ENCODE data around the gene HDLBP.

- RRBS, result no CpG with 5 or more reads among the region's 8 CpGs
These were observed 1.0 kb upstream of the MTERF4 start for GRCh38 chr2:241102994-241103616.

DNA sequence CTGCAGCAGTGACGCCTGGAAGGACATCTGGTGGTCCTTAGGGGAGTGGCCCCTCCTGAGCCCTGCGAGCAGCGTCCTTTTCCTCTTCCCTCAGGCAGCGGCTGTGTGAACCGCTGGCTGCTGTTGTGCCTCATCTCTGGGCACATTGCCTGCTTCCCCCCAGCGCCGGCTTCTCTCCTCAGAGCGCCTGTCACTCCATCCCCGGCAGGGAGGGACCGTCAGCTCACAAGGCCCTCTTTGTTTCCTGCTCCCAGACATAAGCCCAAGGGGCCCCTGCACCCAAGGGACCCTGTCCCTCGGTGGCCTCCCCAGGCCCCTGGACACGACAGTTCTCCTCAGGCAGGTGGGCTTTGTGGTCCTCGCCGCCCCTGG is 35.7 kb downstream of the ANO7 start:
- RRBS, result 80% methylated on average over 2 of the region's 14 CpGs

- RRBS, result no CpG with 5 or more reads among the region's 17 CpGs
These were observed 41.6 kb downstream of the ANO7 start for GRCh38 chr2:241230024-241230524.

GRCh38 chr2:241315597-241315826 is at the start of gene HDLBP:
HDLBP (minus strand) TSS chr2:241315672.
- RRBS, result no CpG with 5 or more reads among the region's 17 CpGs

- RRBS, result no CpG with 5 or more reads among the region's 2 CpGs
These were observed 15.8 kb downstream of the SEPTIN2 start for GRCh38 chr2:241331625-241331900.

GRCh38 chr2:241491767-241492335 is 16.5 kb downstream of the STK25 start:
- RRBS, result no CpG with 5 or more reads among the region's 9 CpGs

- RRBS, result no CpG with 5 or more reads among the region's 15 CpGs
These were observed 8.4 kb downstream of the STK25 start for GRCh38 chr2:241499814-241500512.

DNA sequence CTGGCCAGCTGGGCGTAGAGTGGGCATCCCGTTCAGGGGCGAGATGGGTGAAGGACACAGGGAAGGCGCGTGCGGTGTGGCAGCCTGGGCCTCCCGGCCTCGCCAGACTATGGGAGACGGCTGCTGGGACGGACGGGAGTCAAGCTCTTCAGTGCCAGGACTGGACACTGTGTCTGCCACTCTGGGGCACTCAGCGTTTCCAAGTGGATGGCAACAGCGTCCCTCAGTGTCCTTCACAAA is 16.4 kb upstream of the BOK start:
- RRBS, result 85% methylated on average over 4 of the region's 13 CpGs

GRCh38 chr2:241617261-241618383 is 19.3 kb downstream of the THAP4 start:
- RRBS, result no CpG with 5 or more reads among the region's 17 CpGs

GRCh38 chr2:241661541-241662184 is 24.2 kb downstream of the ATG4B start:
- RRBS, result no CpG with 5 or more reads among the region's 8 CpGs

DNA sequence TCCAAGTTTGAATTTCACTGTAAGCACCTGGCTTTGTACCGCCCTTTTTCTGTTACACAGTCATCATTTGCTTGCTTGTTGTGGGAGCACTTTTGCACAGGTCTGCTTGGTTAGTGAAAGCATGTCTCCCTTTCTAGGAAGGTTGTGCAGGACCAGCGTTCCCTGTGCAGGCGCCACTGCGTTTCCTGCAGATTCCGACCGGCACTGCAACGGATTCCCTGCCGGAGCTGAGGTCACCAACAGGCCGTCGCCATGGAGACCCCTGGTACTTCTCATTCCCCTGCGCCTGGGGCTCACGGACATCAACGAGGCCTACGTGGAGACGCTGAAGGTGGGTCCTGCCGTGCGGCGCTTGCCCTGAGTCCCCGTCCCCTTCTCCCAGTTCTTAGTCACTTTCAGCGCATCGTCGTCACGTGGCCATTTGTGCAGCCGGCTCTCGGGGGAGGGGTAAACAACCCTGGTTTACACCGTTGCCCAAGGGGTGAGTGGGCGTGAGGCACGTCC is 20.1 kb downstream of the DTYMK start:
- RRBS, result no CpG with 5 or more reads among the region's 28 CpGs

DNA sequence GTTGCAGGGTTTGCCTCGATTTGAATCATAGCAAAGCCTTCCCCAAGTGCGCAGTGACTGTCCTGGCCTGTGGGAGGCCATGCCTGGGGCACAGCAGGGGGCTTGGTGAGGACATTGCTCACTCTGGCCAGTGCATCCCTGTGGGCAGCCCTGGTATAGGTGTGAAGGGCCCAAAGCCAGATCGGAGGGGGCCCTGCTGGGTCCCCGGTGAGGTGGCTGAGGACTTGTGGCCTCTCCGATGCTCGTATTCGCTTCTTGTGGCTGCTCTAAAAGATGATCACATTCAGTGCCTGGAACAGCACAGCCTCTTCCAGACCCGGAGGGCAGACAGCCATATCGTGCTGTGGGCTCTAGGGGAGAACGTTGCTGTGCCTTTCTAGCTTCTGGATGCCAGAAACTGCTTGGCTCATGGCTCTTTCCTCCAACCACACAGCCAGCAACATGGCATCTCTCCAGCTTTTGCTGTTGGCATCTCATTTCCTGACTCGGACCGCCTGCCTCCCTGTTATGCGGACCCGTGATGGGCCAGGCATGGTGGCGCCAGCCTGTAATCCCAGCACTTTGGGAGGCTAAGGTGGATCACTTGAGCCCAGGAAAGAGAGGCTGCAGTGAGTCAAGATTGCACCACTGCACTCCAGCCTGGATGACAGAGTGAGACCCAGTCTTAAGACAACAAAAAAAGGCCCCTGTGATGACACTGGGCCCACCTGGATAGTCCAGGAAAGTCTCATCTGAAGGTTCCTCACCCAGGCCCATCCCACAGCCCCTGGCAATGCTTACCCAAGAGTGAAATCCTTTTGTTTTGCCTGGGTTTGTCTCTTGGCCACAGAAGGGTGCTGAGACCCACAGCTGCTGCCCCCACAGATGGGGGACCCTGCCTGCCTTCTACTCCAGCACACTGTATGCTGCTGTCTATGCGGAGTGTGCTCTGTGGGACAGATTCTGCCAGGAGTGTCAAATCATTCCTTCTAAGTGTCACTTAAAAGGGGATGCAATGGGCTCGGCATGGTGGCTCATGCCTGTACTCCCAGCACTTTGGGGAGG is 12.1 kb downstream of the DTYMK start:
- RRBS, result 100% methylated on average over 3 of the region's 17 CpGs

DNA sequence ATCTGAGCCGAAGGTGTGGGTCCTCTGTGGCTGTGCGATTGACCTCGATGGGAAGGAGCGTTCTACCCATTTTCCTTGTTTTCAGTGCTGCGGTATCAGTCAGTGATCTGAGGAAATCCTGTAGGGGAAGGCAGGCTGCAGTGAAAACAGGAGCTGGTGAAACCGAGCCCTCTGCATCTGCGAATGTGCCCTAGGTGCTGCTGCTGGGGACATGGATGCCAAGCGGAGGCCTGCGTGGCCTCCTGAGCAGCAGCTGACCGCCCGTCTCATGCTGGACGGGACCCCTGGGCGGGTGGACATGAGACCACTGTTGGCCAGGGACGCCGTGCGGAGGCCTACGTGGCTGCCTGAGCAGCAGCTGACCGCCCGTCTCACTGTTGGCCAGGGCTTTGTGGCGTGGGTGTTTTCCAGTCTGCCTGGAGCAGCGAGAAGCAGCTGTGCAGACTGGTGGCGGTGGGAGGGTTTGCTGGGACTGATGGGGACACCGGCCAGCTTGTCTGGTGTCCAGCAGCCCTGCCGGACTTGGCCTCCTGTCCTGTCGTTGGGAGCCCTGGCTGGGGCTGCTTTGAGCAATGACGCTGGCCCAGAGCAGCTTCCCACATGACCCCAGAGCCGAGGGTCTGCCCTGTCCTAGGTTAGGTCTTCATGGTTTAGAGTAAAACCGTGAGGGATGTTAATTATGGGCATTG is 5.9 kb upstream of the D2HGDH start:
- RRBS, result no CpG with 5 or more reads among the region's 28 CpGs

DNA sequence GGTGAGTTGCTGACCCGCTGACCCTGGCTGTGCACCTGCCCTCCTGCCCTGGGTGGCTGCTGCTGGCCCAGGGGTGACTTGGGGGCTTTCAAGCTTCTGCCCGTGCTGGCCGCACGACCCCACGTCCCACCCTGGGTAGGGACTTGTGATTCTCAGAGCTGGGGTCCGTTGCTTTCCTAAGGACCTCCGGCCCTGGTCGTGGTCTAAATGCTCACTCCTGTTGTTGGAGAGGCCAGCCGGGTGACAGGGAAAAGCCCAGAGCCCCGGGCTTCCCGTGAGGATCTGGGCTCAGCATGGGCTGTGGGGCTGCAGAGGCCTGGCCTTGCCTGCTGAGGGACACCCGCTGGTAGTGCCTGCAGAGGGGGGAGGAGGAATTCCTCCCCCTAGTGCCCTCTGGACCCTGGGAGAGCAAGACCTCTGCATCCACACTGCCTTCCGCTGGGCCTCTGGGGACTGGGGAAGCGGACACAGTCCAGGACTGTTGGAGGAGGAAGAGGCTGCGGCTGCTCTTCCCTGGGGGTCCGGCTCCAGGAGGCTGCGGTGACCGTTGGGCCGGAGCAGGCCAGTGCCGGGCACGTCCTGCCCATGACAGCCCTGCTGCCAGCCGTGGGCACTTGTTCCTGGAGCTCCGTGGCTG is 6.2 kb upstream of the GAL3ST2 start:
- RRBS, result no CpG with 5 or more reads among the region's 23 CpGs

- RRBS, result 74% methylated on average over 3 of the region's 22 CpGs
These were observed 11.5 kb upstream of the NEU4 start for GRCh38 chr2:241797324-241798077.

GRCh38 chr2:242114442-242115020 is 214.3 kb upstream of the FAM240C start:
- RRBS, result no CpG with 5 or more reads among the region's 2 CpGs